Tibial artery (tissue), 1 donor: ENCODE measurements around the genes KRT222, KRTAP3-2, KRTAP3-1, KRTAP2-4, KRTAP4-11, KRTAP4-6, KRTAP4-4, JUP and NKIRAS2.

- PRO-cap = unidirectional peak, plus-strand start at chr17:40549856
Measured at GRCh38 chr17:40549698-40550203, 15.5 kb downstream of the CCR7 start.

- PRO-cap = no peak
Measured at GRCh38 chr17:40664825-40665350, at the start of gene KRT222. Gene KRT222, minus strand, starts transcription at chr17:40665177.

- PRO-cap = no peak
Measured at GRCh38 chr17:40926903-40927477, 10.5 kb downstream of the KRT23 start.

DNA sequence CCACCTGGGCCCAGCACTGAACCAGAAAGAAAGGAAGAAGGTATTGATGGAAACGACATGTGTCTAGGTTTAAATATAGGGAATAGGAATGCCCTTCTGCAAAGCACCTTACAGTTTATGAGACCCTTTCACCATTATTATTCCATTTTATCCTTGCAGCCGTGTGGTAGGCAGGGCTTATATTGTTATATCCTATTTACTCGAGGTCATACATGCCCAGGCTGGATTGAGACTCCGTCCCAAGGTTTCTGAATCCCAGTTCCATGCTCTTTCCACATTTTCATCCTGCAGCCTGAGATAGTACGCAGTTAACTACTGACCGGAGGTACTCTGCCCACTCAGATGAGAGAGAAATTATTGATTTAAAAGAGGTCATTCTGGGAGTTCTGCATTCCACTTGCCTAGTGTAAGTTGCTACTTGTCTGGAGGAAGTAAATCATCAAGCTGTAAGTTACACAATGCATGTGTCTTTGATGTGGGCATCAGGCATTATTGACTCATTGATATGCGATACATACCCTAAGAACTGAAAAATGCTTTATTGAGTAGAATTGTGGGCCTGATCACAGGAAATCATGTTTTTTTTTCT, 10.1 kb downstream of the KRT39 start:
- PRO-cap = no peak

DNA sequence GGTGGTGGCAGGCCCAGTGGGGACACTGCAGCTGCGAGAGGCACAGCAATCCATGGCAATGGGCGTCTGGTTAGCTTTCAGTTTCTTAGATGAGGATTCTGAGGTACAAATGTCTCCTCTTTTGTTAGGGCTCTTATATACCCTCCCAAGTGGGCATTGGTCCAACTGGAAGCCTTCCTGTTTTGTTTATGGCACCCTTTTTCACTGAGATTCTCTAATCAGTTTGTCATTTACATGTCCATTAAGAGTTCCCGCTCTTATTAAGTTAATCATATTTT, at the start of gene KRTAP3-2:
Gene KRTAP3-2, minus strand, starts transcription at position 107 of the 278 bp plus-strand sequence.
- PRO-cap = no peak

GRCh38 chr17:41008768-41009625, at the start of gene KRTAP3-1:
Gene KRTAP3-1, minus strand, starts transcription at chr17:41009128.
- PRO-cap = no peak

DNA sequence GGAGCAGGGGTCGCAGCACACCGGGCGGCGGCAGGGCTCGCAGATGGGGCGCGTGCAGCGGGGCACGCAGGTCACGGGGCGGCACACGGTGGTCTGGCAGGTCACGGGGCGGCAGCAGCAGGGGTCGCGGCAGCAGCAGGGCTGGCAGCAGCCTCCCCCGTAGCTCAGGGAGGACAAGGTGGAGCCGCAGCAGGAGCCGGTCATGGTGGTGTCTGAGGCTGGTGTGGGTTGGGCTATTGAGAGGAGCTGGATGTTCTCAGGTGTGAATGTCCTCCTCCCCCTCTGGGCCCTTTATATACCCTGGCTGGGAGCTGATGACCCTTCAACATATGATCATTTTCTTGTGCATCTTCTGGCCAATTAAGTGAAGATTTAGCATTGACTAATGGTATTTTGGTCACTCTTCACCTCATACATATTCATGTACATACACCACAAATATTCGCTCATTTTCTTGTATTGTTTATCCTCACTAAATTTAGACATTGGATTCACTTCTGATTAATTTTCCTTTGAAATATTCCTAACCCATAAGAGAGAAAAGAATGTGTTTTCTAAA, at the start of gene KRTAP2-4:
Gene KRTAP2-4, minus strand, starts transcription at position 238 of the 559 bp plus-strand sequence.
- PRO-cap = no peak

- PRO-cap = no peak
Measured at GRCh38 chr17:41118196-41118537, at the start of gene KRTAP4-11. Gene KRTAP4-11, minus strand, starts transcription at chr17:41118373.

- PRO-cap = no peak
Measured at GRCh38 chr17:41140264-41140732, at the start of gene KRTAP4-6. Gene KRTAP4-6, minus strand, starts transcription at chr17:41140544.

GRCh38 chr17:41160319-41160992, at the start of gene KRTAP4-4:
Gene KRTAP4-4, minus strand, starts transcription at chr17:41160748.
- PRO-cap = no peak

- PRO-cap = no peak
Measured at GRCh38 chr17:41521508-41522033, 2.9 kb upstream of the KRT15 start.

DNA sequence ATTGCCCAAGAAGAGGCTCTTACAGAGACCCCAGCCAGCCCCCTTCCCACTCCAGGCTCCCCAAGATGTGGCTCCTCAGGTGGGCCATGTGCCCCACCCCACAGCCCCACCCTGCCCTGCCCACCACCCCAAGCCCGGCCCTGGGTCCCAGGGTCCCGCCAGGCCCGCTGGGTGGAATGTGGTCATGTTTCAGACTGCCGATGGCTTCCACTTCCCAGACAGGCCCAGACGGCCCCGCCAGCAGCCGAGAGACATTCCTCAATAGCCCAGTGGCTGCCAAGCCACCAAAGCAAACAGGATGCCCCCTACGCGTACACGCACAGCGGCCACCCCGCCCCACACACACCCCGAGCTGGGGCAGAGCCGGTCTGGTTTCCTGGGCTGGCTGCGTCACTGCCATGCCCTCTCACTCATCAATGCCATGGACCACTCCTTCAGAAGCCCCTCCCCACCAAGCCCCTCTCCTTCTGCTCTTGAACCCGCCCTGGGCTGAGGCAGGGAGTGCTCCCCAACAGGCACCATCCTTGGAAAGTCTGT, 1.2 kb upstream of the KRT17 start:
- PRO-cap = no peak

GRCh38 chr17:41628429-41628987, 4.1 kb upstream of the KRT17 start:
- PRO-cap = no peak

- PRO-cap = no peak
Measured at GRCh38 chr17:41690617-41691639, 2.2 kb downstream of the EIF1 start.

DNA sequence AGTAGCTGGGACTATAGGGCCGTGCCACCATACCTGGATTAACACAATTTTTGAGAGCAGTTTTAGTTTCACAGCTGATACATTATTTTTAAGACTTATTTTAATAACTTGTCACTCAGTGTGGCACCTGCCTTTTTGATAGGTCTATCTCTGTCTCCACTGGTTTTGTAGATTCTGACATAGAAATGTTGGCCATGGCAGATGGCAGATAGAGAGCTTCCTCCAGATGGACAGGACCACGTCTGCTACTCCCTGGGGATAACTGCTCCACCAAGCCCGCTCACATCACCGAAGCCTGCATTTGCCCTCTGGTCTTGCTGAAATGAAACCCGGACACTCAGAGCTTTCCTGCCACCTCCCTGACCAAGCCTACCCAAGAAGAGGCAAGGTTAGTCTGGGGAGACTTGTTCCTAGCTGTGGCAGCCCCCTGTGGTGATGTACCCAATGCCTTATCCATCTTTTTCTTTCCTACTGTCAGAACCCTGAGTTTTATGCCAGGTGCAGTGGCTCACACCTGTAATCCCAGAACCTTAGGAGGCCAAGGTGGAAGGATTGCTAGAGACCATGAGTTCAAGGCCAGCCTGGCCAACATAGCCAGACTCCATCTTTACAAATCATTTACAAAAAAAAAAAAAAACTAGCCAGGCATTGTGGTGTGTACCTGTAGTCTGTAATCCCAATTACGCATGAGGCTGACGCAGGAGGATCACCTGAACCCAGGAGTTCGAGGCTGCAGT, 16.5 kb upstream of the HAP1 start:
- PRO-cap = no peak

DNA sequence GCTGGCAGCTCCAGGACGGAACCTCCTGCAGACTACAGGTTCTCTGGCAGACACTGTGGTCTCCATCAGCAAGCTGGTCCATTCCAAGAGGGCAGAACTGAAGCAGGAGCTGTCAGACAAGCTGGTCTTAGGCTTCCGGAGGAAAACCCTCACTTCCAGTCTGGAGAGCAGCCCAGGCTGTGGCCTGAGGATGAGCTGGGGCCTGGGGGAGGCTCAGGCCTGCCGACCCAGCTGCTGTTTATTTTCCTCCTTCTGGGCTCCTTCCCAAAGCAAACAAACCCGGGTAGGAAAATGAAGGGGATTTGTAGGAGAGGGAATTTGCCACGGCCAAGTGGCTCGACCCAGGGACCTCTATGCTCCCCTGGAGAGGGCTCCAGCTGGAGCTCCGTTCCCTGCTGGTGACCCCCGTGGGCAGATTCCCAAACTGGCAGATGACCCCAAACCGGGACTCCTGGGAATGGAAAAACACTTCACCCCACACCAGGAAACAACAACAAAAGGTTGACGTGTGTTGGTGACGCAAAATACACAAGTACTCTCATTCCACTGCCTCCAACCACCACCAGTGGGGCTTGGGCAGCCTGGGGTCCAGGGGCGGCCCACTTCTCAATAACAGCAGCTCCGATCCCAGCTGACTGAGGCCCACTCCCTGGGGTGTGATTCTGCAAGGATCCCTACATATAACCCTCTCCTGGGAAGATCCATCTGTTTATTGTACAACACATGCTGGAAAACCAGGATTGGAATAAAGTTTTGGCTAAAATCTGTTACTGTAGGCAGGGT, 8.8 kb downstream of the JUP start:
- PRO-cap = unidirectional peak, plus-strand start at position 565 of the sequence

DNA sequence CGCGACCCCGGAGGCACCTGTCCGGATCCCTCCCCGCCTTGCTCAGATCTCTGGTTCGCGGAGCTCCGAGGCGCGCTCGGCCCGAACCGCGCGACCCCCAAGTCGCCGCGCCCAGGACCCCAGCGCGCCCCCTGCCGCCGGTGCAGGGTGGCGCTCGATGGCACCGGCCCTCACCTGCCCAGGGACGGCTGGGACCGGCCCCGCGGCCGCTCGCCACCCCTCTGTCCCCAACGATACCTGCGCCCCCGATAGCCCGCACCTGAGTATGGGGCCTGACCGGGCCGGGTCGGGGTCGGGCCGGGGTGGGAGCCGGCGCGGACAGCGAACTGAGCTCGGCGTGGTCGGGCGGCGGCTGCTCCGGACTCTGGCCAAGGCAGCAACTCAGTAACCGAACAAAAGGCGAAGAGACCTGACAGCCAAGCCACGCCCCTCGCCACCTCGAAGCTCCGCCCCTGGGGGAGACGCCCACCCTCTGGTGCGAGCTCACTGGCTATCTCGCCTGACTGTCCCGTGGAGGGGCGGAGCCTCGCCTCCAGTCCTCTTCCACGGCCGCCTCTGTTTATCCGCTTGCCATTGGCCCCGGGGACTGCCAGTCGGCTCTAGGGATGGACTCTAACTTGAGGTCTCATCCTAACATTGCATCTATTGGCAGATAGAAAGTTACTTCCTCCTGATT, at the start of gene JUP:
Gene JUP, minus strand, starts transcription at position 383 of the 676 bp plus-strand sequence.
- PRO-cap = unidirectional peak, minus-strand start at position 383 of the sequence

DNA sequence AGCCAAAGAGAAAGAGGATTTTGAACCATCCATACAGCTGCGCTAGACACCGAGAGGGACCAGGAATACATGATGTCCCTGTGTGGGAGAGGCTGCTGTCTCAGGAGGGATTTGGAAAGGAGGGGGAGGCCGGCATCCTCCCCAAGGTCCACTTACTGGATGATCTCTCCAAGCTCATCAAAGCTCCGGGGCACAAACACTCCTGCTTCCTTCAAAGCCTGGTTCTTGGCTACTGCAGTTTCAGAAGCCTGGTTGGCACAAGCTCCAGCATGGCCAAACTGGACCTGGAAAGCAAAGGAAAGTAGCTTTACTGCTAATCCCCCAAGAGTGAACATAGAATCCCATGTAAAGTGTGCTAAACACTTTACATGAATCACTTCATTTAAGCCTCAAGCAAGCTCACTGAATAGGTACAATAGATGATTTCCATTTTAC, 13.4 kb upstream of the KLHL11 start:
- PRO-cap = no peak

- PRO-cap = no peak
Measured at GRCh38 chr17:41907298-41907863, 11.4 kb downstream of the ACLY start.

DNA sequence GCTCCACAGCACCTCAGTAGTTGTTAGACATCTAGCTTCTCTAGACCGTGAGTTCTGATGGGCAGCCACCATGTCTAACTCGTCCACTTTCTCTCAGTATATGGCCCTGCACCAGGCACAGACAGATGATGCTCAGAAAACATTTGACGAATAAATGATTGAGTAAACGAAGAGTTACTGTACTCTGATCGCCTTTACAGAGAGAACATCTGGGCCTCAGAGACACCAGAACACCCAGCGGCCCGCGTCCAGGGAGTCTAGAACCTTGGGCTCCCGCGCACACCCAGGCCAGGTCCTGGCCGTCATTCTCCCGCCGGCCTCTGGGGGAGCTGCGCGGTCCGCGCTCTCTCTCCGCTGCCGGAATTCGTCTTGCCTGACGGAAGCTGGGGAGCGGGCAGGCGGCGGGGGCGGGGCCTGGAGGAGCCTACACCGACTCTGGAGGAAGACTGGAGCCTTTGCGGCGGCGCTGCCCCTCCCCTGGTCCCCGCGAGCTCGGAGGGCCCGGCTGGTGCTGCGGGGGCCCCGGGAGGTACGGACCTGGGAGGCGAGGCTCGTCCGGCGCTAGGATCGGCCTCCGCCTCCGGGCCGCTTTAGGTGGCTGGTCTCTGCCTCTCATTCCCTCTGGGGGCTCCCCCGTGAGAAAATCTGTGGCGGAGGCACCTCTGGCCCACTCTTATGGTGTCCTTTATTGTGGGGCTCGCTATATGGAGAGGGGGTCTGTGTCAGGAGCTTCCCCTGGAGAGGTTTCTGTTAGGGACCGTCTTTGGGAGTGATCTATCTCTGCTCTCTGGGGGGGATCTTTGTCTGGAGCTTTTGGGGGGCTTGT, at the start of gene NKIRAS2:
Gene NKIRAS2, plus strand, starts transcription at position 415 of the 826 bp plus-strand sequence.
- PRO-cap = bidirectional peak, plus-strand start at position 397 of the sequence, minus-strand start at position 322 of the sequence